ENCODE data around the gene CPVL.

DNA sequence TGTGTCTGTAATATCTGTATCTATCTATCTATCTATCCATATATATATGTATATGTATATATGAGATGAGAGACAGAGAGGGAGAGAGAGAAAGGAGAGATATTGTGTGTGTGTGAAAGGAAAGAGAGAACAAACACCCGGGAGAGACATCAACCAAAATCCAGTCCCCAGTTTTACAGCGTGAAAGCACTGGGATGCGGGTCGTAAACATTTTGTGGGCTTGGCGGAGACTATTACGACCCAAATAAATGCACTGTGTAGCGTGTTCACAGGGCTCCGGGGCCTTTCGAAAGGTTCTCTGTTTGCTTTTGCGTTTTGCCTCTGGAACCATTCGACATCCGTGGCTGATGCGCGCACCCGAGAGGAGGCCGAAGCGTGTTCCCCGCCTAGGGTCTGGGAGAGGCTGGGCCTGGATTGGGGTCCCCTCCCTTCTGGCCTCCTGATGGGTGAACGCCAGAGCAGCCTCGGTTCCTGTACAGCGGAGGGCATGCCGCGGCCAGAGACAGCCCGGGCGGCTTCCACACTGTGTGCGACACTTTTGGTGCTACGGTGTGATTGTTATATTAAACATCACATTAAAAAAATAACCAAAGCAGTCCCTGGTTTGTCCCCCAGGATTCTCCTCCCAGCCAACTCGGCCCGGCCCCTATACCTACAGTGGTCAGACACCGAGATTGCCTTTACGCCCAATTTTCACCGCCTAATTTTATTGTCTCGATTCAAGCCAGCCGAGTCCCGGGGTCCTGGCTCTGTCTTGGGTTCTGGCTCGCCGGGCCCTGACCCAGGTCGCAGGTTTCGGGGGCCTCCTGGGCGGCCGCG is 3.6 kb upstream of the HOXA7 start:
- PRO-cap, result no peak

DNA sequence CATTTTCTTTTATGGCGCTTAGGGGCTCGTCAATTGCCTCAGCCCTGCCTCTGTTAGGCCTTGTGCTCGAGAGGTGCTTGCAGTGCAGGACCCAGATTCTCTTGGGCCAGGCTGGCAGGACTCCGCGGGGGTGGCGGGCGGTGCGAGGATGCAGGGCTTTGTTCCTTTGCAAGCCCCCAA is 3.7 kb downstream of the HOXA9 start:
- PRO-cap, result no peak

GRCh38 chr7:27169396-27170231 is 4.3 kb upstream of the HOXA9 start:
- PRO-cap, result no peak

DNA sequence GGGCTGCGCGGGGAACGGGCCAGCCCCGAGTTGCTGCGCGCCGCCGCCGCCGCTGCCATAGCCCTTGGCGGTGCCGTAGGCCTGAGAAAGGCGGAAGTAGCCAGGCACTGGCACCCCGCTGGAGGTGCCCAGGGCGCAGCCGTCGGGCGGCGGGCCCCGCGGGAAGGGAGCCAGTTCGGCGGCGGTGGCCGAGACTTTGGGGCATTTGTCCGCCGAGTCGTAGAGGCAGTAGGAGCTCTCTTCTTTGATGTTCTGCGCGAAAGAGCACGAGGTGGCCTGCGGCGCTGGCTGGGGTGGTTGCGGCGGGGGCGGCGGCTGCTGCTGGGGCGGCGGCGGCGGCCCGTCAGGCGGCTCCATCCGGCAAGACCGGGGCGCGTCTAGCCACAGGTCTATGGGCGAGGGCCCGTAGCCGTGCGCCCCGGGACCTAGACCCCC is 531 bp downstream of the HOXA10 start:
- PRO-cap, result no peak

DNA sequence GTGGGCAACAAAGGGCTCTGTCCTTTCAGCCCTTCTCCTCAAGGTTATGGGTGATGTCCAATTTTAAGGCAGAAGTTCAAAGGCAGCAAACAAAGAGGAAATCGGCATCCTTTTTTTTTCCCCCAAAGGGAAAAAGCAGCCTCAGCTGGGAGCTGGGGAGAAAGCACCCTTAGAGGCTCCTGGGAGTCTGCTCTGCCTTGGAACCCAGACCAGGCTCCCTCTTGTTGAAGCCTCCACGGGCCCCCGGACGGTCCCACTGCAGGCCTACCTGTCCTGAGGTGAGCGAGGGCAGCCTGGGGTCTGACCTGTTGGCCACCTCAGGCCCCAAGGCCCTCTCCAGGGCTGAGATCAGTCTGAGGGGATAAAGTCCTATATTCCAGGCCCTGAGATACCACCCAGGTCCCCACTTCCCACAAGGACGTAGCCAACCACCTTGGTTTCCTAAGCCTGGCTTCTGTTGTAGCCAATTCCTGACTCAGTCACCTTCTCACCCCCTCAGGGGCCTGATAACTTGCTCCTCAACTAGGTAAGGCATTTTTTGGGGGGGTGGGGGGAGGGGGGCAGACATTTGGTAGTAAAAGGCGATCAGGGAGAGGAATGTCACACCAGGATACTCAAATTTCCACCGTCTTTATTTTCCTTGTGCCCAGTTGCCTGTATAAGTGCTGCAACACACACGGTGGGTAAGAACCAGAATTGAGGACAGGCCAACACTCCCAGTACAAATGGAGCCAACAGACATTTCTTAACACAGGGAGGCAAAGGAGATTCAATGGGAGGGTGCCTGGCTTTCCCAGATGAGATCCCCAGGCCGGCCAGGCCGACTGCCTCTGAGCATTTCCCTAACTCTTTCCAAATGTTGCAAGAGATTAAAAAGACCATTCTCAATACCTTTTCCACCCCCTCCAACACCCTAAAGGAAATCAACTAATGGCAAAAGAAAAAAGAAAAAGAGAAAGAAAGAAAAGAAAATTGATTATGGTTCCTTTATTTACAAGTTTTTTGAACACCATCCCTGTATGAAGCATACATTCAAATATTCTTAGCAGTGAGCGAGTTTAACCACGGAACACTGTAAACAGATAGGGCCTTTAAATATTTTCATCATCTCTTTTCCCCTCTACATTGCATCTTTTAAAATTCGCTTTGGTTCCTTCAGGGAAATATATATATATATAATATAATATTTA is 4.1 kb downstream of the HOXA11 start:
- PRO-cap, result no peak

DNA sequence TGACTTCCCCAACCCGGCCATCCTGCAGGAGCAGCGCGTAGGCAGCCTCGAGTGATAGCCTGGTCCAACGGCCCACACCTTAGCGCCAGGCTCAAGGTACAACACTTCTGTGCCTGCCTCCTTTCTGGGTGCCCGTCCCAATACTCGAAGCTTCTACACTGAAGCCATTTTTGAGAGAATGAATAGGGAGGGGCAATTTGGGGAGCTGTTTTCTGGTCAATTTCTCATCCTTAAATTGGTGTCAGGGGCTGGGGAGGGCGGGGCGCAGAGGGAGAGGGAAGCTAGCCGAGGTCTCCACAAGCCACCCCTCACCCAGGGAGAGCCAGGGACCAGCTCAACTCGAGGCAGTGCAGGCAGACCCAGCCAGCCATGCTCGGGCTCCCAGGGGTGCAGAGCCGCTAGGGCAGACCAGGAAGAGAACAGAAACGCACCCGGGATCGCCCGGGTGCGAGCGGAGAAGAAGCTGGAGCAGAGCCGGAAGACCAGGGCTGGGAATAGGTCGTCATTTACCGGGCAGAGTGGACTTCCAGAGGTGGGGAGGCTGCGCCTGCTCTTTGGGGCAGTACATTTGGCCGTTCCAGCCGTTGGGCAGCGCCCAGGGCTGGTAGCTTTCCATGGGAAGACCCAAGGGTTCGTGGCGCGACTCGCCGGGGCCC is 1.1 kb downstream of the HOXA13 start:
- PRO-cap, result no peak

DNA sequence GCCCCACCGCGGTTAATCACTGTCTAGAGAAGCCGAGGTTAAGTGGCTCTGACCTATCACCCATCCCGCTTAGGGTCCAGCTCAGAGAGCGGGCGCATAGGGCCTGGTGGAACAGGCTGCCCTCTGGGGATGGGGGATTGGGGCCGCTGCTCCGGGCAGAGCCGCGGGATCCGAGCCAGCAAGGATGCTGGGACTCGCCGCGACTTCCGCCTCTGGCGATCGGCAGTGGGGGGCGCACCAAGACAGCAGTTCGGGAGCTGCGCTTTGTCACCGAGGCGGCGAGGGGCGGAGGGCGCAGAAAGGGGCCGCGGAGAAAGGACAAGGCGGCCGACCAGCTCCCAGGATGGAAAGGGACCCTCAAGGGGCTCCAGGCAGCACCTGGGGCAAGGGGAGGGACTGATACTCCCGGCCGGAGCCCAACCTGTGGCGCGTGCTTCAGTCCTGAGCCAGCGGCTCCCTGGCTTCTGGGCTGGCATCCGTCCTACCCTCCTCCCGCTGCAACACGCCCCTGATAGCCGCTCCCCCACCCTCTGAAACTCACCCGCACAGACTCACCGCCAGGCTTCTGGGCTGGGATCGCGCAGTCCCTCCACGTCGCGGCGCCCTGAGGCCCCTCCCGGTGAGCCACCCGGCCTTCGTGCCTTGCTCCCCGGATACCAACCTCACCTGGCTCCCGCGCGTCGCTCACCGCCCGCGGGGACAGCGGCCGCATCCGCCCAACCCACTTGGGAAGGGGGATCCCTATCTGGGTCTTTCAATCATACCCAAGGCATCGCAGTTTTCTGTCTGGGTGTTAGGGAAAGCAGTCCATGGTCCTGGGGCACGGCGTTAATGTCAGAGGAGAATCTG is 7.1 kb upstream of the EVX1 start:
- PRO-cap, result no peak

DNA sequence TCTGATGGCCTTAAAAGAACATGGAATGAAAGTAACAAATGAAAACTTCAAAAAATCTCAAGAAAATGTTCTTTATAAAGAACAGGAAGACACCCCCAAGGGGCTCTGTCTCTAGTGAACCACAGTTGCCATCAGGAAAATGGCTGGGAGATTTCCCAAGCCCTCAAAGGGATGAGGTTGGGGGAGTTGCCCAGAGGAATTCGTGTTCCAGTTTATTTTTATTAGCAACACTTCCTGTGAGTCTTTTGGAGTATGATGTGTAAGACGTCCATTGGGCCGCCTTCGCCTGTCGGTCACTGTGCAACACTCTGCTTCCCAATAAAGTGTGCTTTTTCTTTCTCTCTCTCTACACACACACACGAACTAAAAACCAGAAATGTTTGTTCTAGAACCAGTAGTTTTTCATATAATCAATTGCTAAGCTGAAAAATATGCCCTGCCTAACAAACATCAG is 199.8 kb downstream of the HIBADH start:
- PRO-cap, result no peak

GRCh38 chr7:27677777-27678418 is 15.2 kb upstream of the HIBADH start:
- PRO-cap, result no peak

- PRO-cap, result no peak
These were observed 161.4 kb downstream of the TAX1BP1 start for GRCh38 chr7:27901217-27901975.

GRCh38 chr7:28149732-28150413 is 30.7 kb downstream of the JAZF1 start:
- PRO-cap, result no peak

DNA sequence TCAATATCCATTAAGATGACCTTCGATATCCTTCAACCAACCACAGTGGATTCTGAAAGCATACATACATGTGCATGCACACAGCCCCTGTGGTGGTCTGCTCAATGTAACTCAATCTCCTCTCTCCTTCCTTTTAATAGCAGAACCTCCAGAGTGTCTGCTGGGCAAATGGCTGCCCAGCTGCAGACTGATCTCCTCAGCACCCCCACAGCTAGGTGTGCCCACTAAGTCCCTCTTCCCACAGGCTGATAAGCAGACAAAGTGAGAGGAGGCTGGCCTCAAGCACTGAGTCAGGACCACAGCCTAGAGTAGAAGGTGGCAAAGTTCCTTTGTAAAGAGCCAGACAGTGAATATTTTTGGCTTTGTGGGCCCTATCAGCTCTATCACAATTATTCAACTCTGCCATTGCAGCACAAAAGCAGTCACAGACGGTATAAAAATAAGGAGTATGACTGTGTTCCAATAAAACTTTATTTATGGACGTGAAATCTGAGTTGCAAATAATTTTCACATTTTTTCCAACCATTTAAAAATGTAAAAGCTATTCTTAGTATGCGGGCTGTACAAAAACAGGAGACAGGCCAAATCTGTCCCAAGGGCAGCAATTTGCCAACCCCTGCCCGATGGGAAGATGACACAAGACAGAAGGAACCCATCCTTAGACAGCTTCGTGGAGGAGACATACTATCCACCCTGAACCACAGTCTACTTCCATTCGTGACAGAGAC is 23.4 kb downstream of the JAZF1 start:
- PRO-cap, result no peak

DNA sequence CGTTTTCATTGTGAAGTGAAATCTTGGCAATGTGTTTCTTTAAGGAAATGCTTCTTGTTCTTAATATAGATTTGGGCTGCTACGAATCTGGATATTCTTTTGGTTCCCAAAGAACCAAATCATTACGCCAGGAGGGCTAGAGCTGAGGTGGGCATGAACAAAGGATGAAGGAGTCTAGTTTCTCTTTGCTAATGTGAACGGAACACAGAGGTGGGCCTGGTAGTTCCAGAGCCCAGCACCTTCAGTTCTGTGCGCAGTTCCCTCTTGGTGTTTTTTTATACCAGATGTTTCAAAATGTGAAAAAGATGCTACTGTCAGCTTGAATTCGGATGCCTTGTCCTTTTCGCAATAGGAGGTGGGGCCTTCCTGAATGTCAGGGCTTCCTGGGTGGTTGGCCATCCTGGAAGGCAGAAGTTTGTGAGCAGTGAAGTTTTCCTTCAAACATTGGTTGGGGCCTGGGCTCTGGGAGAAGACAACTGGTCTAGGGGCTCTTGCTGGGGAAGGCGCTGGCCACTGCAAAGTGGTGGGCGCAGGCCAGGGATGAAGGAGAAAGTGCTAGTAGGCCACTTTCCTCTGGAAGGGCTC is 56.6 kb upstream of the JAZF1 start:
- PRO-cap, result no peak

DNA sequence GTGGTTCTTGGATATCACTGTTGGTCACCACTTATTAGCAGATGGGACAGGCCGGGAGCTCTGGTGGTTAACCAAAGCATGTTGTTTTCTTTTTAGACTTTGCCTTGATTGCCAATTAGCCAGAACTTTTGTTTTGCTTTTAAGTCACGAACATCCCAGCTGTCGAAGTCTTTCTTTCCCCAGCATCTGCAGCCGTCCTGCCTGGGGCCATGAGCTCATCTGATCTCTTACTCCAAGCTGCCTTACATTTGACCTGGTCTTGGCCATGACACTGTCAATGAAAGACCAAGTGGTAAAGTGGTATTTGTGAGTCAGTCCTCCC is 53.9 kb upstream of the CREB5 start:
- PRO-cap, result no peak

GRCh38 chr7:28990270-28990604 is 32.1 kb upstream of the TRIL start:
- PRO-cap, result no peak

- PRO-cap, result no peak
These were observed 55.2 kb downstream of the CPVL start for GRCh38 chr7:29091096-29091571.

DNA sequence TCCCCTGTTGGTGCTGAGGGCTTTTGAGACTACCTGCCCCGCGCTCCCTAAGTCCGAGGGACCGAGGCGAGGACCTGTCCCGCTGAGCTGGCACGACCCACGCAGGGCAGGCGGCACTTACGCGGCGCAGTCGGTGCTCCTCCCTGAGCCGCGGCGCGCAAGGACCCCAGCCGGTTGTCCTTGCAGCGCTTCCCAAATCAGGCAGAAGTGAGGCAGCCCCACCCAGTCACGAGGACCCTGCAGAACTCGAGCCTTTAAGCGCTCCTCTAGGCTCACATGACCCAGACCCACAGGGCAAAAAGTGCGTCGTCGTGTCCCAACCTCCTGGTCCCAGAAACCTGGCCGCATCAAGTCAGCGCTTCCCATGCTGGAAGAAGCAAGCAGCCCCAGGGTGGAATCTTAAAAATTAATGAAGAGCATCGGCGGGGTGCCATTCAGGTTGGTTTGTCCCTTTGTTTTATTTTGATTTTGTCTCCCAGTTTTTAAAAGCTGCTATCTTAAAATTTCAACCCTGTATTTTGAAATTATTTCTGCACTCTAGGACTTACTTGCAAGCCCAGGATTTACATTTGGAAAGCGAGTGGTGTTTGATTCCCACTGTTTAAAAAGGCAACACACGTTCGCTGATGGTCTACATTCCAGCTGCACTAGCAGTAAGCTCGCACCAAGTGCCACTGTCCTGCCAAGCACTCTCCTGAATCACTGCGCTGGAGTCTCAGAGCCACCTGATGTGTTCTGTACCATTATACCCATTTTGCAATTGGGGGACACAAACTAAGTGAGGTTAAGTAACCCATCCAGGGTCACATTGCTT is at the start of gene CPVL:
TSS of gene CPVL (minus strand) at position 230 of the 814 bp plus-strand sequence.
- PRO-cap, result no peak

- PRO-cap, result no peak
These were observed 857 bp upstream of the CPVL start for GRCh38 chr7:29147122-29147665.

GRCh38 chr7:29178061-29178685 is 16.4 kb upstream of the CHN2 start:
- PRO-cap, result no peak

DNA sequence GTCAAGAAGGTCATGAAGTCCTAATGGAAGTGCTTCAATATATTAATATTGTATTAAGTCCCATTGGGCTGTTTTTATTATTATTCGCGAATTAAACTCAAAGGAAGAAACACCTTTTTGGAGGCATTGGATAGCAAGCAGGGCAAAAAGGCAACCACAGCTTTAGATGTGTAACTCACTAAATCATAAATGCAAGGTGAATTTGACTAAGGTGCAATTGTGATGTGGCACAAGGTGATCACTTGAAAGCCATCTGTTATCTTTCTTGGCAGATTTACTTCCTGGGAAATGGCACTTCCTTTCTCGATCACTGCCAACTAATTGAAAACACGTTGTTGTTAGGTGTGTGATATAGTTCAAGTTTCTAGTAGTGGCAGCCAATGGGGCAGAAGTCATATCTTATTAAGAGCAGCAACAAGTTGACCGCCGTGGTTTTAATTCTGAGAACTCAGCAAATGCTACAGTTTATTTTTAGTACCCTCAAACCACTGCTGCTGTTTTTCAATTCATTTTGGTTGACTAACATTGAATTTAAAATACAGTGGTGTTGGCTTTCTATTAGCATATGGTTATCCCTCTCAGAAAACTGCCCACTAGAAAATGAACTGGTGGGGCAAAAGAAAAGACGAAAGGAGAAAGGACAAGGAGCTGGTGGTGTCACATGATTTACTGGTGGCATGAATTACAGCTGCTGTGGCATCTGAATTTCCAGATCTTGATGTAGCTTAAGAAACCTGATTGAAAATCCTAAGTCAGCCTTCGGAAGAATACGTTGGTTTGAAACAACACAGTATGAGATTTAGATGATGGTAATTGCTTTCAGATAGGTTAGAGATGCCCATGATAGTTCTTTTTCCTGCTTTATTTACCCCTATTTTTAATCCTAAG is 1.7 kb downstream of the CHN2 start:
- PRO-cap, result no peak